Mammary microvascular endothelial cell (primary cell): ENCODE results near the gene RRN3.

DNA sequence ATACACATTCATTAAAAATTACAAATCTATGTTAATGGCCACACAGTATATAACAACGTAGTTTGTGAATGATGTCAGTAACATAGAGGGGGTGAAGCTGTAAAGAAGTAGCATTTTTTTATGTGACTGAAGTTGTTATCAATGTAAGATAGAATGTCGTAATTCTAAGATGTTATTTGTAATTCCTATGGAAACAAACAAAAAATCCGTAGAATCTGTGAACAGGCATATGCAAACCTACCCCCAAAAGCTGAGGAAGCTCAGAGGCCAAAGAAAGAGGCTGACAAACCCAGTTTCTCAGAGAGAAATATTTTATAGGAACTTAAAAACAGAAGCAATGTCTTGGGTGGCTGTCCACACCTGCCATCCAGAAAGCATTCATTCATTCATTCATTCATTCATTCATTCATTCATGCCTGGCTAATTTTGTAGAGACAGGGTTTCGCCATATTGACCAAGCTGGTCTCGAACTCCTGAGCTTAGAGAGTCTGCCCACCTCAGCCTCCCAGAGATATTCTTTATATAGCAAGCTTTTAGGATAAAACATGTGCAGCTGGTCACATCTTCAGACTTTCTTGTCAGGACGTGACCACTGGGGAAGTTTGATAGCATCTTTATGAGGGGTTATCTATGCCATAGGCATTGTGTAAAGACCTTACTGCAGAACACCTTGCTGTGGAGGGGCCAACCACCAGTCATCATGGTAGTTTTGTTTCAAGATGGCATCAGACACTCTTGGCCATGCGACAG lies 154.3 kb downstream of the MRTFB start:
- RAMPAGE, long total RNA: no peak

DNA sequence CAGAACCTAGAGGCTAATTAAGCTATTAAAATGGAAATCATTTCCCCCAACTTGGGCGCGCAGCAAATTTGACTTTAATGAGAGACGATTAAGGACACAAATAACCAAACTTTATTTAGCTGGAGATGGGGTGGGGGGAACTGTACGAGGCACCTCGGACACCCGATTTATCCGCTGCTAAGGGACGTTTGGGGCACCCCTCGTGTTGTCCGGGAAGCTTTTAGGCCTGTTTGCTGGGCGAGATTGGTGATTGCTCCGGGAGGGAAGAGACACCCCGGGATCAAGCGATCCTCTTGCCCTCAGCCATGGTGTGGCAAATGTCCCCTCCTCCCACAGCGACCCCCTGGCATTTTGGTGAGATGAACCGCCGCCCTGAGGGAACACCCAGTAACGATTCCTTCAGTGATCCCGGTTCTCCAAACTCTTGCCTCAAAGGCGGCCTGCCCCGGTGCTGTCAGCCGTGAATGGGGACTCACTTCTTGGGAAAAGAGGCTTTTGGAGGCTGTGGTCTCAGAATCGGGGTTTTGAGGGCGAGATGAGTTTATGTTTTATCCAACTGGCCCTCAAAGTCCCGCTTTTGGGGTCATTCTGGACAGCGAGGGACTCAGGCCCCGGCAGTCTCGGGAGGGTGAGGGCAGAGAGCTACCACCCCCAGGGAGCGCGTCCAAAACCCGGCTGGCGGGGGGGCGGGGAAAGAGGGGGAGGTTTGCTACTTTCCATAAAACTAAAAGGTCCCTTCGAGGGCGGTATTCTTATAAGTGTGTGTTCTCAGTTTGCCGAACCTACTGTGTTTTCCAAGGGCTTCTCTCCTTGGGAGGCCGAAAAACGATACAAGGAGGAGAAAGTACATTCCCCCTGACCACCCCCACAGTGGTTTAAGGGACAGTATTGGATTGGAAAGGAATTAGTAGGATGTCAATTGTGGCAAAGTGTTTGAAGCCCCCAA lies 232.6 kb downstream of the MRTFB start:
- RAMPAGE, long total RNA: no peak

DNA sequence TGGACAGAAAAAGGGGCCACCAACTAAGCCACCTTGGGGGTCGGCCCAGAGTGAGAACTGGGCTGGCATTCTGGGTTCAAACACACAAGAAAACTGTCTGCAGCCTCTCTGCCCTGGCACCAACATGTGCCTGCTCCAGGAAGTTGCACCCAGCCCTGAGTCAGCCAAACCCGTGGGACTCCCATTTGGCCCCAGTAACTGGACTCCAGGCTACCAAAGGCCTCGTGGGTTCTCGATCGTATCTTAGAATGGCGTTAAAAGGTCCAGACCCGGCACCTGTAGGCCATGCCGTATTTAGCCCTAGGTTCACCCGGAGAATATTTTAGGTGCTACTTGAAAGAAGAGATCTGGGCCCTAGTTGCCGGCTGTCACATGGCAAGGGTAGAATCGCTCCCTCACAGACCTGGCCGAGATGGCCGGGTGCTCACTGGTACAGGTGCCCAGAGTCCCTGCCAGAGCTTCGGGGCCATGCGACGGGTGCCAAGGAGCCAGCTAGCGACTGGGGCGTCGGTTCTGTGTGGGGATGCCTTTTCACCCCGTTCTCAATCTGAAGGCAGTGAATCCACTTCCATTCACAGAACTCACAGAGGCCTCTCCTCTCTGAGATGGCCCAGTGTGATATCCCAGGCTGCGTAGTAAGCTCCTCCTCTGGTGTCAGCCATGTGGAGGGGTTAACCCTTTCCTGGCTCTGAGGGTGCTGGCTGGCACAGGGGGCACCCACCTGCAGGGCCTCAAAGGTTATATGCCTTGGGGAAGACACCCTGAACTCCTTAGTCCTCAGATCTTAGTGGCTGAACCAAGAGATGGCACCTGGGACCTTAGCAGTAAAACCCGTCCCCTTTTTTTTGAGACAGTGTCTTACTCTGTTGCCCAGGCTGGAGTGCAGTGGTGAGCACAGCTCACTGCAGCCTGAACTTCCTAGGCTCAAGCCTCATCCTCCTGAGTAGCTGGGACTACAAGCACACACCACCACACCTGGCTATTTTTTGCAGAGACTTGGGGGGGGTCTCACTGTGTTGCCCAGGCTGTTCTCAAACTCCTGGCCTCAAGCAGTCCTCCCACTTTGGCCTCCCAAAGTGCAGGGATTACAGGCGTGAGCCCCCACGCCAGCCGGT lies 236.9 kb downstream of the MRTFB start:
- RAMPAGE, long total RNA: no peak

DNA sequence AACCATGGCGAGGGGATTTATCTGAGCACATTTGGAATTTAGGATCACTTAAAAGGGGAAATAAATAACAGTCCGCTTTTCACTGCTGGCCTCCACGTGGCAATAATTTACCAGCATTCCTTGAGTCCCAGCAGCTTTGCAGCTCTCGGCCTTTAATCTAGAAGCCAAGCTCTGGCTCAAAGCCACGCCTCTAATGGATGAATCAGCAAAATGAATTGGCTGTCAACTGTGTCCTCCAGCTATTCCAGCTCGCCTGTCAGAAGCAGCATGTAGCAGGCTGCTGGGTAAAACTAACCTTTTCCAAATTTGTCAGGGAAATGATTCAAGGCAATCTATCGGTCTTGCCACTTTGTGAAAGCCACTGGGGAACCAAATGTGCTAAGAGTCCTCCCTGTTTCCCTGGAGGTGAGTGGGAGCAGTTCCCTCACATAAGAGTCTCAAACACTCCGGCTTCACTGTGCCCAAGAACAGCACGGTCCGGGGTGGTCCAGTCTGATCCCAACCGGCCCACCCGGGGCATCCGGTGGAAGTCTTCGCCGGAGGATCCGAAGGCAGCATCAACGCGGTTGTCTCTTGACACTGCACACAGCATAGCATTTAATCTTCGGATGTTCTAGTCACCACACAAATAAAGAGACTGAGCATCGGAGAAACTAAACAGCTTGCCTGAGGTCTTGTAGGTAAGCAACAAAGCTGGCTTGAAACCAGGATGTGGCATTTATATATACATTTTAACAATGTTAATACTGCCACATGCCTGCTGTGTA lies 143.3 kb downstream of the PARN start:
- RAMPAGE, long total RNA: no peak

DNA sequence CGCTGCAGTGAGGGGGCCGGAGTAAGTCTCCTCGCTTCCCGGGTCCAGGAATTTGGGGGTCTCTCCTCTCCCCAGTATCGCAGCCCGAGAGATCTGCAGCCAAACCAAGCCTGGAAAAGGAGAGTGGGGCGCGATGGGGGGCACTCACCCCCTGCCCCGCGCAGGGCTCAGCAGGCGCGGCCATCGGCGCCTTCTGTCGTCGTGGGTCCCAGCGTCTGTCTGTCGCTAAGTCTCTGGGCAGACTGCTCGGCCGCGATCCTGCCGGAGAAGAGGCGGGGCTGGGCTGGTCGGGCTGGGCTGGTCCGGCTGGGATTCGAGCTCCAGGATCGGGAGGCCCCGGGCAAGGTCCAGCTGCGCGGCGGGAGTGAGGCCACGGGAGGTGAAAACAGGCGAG lies 9.0 kb upstream of the NOMO1 start:
- RAMPAGE, long total RNA: no peak

DNA sequence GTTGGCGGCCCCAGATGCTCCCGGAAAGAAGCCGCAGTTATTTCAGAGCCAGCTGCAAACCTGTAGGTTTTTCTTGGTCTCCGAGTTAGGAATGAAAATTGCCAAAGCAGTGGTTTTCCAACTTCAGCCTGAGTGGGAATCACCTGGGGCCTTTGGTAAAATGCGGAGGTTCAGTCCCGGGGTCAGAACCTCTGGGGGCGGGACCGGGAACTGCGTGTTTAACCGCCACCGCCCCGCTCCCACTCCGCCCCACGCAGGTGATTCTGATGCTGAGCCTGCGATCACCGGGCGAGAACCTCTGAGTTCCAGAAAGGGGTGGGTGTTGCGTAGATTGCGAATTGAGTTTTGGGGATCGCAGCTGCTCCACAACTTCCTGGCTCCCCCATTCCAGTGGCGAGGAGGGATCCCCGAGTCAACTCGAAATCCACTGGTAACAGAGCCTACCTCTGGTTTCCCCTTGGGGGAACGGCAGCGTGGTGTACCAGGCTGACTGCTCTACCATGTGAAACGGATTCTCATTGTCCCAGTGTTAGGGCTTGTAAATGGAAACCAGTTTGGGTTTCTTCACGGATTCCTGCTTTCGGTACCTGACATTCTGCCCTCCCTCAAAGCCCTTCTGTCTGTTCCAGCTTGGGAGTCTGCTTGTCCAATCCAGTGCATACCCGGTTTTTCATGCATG lies 884 bp downstream of the PDXDC1 start:
- RAMPAGE, long total RNA: no peak

DNA sequence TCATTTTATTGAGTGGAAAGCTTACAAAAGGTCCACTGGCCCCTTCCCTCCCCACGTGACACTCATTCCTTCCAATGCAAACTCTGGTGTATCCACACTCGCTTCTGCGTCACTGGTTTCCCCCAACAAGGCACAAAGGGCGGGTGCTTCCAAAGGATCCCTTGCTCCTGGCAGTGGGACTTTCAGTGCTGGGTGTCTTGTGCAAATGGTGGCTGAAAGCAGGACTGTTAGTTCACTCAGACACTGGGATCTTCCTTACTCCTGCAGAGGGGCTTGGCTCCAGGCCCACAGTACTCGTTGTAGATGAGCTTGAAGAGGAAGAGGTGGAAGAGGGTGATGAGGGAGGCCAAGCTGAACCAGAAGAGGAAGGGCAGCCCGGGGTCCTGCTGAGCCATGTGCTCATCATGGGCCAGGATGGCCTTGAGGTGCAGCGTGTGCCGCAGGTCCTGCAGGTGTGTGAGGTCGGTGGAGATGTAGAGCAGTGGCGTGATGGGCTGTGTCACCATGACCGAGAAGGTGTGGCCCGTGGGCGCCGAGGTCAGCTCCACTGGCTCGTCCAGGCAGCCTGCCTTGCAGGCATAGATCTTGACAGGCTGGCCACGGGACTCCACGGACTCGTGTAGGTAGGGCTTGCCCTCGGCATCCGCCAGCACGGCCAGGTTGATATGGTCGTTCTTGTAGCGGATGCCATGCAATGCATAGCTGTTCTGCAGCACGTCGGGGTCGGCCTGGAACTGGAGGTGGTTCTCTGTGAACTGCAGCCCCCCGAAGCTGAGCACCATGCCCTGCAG lies 13.4 kb downstream of the PDXDC1 start:
- RAMPAGE, long total RNA: no peak

DNA sequence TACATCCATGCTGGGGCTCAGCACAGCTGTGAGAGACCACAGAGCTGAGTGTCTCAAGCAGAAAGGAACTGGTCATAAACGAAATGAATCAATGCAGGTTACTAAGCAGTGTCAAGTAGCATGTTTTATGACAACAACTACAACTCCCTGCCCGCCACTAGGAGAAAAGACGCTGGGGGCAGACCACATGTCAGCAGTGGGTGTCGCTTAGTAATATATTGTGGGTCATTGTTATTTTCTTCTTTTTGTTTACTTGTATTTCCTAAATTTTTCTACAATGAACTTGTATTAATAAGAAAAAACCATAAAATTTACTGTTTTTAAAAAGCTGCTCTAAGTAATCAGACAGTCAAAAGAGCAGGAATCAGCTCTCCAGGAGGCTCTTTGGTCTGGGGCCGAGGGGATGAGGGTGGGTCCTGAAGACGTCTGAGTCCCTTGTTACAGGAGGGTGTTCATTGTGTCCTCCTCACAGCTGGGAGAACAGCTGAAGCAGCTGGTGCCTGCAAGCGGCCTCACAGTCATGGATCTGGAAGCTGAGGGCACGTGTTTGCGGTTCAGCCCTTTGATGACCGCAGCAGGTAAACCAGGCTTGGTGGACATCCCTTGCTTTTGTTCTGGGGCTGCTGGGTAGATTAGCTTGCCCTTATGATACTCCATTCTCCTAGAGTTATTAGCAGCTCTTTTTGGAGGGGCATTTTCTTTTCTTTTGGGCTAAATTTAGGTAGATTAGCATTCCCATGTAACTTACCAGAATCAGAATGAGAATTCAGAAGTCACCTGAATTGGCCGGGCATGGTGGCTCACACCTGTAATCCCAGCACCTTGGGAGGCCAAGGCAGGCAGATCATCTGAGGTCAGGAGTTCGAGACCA lies 26.2 kb downstream of the NTAN1 start:
- RAMPAGE, long total RNA: no peak

DNA sequence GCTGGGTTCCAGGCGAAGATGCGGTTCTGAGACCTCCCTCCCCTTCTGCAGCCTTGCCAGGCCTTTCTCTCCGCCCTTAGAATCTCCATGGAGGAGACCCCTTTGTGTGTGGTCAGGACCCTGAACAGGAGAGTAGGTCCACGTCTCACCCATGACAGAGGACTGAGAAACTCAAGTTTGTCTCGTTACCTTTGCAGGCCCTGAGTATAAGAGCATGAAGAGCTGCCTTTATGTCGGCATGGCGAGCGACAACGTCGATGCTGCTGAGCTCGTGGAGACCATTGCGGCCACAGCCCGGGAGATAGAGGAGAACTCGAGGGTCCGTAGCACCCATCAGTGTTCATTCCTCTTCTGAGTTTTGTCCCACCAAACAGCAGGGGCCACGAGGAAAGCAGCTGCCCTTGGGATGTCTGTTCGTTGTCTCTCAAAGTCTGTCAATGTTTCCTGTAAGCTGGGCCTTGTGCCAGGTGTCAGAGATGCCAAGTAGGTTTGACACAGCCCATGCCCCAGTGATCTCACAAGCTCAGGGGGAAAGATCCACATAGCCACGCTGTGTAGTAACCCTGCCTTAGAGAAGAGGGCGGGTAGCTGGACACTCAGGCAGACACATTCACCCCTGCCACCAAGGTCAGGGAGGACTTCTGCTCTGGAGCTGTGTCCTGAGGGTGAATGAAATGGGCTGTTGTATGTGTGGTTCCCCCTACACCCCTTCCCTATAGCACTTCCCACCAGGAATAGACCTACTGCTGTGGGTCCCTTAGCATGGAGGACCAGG lies 22.6 kb downstream of the NTAN1 start:
- RAMPAGE, long total RNA: no peak

DNA sequence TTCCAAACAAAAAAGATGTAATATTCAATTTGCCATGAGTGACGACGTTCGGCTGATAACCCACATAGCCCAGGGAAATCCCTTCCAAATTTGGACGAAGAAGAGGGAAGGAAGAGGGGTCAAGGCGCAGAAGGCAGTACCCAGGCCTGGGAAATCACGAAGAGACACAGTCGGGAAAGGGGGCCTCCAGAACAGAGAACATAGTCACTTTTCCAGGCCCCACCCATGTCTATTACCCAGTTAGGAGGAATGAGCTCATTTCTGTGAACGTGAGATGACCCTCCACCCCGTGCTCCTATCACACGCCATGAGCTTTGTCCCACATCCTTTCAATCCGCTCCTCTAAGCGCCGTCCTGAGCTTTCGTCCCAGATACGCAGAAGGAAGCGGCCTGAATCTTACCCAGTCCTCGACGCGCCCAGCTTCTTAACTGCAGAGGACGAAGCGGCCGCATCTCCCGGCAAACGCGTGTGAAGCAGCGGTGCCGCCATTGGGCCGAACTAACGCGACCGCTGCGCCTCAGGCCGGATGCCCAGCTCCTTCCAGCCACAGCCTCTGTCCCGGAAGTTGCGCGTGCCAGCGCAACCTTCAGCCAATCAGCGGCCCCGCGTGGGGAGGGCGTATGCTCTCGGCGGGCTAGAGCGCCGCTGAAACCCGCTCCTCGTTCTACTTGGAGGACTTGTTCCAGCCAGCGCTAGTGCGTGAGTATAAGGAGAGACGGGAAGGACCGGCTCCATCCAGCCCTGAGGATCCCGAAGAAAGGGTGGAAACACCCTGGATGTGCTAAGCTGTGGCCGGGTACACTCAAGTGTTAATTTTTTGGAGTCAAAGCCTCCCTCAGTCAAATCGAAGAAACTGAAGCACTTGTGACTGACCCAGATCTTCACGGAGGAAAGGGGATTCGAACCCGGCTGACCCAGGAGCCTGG lies at the start of gene RRN3:
Gene RRN3, minus strand, starts transcription at position 529 of the 927 bp plus-strand sequence.
- RAMPAGE, long total RNA: no peak

- RAMPAGE, long total RNA: no peak
Measured at GRCh38 chr16:15146796-15147731, 53.0 kb upstream of the RRN3 start.

GRCh38 chr16:15206317-15206738 lies 112.3 kb upstream of the RRN3 start:
- RAMPAGE, long total RNA: no peak

DNA sequence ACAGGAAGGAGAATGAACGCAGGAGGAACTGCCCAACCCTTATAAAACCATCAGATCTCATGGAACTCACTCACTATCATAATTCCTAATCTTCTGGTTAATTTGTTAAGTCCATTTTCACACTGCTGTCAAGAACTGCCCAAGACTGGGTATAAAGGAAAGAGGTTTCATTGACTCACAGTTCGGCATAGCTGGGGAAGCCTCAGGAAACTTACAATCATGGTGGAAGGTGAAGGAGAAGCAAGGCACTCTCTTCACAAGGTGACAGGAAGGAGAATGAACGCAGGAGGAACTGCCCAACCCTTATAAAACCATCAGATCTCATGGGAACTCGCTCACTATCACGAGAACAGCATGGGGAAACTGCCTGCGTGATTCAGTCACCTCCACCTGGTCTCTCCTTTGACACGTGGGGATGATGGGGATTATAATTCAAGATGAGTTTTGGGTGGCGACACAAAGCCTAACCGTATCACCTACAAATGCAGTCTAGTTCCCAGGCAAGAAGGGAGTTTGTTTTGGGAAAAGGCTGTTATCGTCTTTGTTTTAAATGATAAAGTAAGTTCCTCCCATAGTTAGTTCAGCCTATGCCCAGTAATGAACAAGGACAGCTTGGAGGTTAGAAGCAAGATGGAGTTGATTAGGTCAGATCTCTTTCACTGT lies 68.9 kb downstream of the MARF1 start:
- RAMPAGE, long total RNA: no peak

DNA sequence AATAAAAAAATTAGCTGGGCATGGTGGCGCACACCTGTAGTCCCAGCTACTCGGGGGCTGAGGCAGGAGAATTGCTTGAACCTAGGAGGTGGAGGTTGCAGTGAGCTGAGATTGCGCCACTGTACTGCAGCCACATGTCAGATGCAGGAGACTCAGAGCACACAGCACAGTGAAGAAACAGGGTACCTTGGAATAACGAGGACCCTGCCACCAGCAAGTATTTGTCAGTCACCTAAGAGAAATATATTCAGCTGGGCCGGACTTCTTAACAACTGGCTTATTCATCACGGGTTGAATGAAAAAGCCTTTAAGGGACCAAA lies 22.2 kb downstream of the NDE1 start:
- RAMPAGE, long total RNA: no peak

GRCh38 chr16:15704214-15704906 lies 54.3 kb downstream of the NDE1 start:
- RAMPAGE, long total RNA: no peak

GRCh38 chr16:15747526-15747925 lies 97.5 kb downstream of the NDE1 start:
- RAMPAGE, long total RNA: no peak

DNA sequence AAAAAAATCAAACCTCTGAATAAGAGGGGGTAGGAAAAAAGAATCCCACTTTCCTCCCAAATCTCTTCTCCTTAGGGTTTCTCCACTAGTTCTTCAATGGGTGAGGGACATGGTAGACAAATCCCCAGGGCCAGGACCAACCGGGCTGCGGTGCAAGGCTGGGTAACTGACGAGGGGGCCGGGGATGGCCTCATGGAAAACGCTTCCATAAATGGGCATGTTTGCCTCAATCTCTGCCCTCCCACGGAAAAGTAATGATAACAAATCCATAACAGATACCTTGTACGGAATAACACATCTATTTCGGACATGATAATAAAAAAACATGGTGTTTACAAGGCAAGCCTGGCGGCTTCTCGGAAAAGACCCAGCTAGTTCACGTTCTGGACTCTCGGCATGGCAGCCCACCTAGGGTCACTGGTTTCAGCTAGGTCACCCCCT lies 2.0 kb downstream of the MYH11 start:
- RAMPAGE, long total RNA: no peak

GRCh38 chr16:16007593-16008427 lies 58.4 kb downstream of the ABCC1 start:
- RAMPAGE, long total RNA: no peak

DNA sequence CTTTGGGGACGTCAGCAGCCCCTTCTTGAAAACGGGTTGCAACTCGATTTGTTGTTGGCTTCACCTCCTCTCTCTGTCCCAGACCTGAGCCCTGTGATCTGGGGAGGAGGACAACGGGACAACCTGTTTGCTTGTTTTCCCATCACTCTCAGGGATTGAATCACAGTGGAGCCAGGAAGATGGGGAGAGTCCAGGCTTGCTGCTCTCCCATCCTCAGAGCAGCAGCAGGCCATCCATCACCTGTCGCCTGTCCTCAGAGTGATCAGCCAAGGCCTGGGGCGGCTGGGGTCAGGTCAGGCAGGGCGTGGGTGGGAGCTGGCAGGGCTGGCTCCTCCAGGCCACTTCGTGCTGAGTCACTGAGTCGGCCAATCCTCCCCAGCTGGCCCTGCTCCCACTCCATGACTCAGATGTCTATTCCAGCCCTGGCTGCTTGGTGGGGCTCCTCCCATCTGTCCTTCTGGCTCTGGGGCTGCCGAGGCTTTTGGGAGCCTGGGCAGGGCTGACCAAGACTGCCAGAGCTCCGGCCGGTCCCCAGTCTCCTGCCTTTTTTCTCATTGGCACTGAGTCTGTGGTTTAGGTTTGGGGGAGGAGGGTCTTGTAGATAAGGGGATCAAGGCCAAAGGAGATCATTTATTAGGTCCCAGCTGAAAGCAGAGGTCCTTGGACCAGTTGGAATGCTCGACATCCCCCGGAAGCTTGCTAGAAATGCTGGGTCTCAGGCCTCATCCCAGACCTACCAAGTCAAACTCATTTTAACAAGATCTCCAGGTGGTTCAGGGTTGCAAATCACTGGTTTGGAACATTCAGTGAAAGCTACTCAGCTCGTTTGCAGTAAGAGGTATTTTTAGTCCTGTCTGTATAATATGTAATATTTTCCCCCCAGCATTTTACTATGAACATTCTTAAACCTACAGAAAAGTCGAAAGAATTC lies 72.7 kb downstream of the ABCC1 start:
- RAMPAGE, long total RNA: no peak

DNA sequence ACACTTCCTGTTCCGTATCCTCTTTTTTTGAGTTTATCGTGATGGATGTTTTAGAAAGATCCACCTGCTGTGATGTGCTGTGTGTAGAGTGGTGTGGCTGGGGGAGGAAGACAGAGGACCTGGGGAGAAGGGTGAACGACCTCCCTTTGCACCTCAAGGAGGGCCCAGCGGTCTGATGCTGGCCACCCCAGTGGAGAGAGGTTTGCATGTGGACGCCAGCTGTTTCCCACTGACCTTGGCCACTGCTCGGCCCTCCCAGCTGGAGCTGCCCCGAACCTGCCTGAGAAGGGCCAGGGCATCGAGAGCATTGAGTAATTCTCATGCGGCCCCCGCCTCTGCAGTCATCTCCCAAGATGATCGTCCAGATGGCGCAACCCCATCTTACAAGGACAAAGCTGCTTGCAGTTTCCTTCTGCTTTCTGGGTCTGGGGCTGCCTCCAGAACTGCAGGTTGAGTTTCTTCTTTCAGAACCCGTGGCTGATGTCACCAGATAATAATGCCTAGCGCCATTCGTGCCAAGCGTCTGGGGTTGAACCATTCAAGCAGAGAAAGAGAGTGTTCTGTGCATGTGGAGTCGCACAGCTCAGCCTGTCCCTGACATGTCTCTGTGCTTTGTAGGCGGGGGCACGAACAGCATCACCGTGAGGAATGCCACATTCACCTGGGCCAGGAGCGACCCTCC lies 126.4 kb downstream of the ABCC1 start:
- RAMPAGE, long total RNA: no peak